Skeletal muscle cell (primary cell): ENCODE measurements around the genes PRKCG, CACNG6, TTYH1, KIR2DL1 and PPP1R12C.

- RRBS: no CpG with 5 or more reads among the region's 13 CpGs
Measured at GRCh38 chr19:53581023-53581766, 43.2 kb downstream of the ZNF331 start.

DNA sequence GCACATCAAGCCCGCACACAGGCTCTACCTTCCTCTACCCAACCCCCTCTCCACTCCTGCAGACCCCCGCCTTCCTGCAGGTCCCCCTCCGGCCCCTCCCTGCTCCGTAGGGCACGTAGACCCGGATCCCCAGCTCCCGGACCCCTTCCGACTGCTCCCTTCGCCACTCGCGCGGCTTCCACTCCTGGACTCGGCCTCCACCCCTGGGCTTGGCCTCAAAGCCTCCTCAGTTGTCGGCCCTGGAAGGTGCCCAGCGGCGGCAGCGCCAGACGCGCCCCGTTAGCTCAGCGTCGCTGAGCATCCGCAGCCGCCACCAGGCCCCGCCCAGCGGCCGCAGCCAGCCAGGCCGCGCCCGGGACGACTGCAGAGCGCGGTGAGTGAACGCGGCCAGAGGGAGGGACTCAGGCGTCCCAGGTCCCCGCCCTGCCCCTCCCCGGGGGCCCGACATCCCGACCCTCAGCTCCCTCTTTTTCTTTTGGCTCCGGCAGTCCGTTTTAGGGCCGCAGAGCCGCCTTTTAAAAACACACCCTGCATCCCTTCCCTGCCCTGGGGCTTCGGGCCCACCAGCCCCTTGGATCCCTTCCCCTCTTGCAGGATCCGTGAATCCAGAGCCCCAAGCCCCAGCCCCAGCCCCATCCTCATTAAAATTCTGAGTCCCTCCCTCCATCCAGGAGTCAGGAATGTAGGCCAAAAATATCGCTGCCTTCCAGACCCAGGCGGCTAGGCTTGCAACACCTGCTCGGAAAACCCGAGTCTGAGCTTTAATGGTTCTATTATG is 1.4 kb upstream of the MYADM start:
- RRBS: 1% methylated on average over 10 of the region's 50 CpGs

- RRBS: no CpG with 5 or more reads among the region's 29 CpGs
Measured at GRCh38 chr19:53874141-53875086, 6.7 kb downstream of the MYADM start.

- RRBS: 1% methylated on average over 21 of the region's 36 CpGs
Measured at GRCh38 chr19:53882093-53882589, at the start of gene PRKCG. Gene PRKCG (plus strand): TSS chr19:53882197.

- RRBS: 7% methylated on average over 19 of the region's 66 CpGs
Measured at GRCh38 chr19:53990973-53992108, at the start of gene CACNG6. Gene CACNG6 (plus strand): TSS chr19:53991637.

DNA sequence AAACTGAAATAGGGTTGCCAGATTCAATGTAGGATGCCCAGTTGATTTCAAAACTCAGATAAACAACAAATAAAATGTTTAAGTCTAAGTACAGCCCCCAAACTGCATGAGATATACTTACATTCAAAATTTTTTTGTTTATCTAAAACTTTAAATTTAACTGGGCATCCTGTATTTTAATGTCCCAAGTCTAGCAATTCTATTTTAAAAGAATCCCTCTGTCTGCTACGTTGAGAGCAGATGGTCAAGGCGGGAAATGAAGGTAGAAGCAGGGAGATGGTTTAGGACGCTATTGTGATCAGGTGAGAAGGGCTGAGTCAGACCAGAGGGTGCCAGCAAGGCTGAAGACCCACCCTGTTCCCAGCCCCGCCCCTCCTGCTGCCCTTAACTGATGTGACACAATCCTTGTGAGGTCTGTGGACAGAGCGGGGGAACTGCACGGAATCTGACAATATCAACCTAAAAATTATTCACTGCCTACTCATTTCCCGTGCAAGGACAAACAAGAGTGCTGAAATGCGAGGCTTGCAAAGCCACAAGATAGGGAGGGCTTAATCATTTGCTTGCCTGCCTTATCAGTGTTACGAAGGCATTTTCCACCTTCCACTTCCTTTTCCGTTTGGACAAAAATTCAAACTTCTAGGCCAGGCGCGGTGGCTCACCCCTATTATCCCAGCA is 28.6 kb downstream of the CACNG6 start:
- RRBS: no CpG with 5 or more reads among the region's 12 CpGs

- RRBS: no CpG with 5 or more reads among the region's 5 CpGs
Measured at GRCh38 chr19:54081380-54081653, 152 bp upstream of the TARM1 start.

DNA sequence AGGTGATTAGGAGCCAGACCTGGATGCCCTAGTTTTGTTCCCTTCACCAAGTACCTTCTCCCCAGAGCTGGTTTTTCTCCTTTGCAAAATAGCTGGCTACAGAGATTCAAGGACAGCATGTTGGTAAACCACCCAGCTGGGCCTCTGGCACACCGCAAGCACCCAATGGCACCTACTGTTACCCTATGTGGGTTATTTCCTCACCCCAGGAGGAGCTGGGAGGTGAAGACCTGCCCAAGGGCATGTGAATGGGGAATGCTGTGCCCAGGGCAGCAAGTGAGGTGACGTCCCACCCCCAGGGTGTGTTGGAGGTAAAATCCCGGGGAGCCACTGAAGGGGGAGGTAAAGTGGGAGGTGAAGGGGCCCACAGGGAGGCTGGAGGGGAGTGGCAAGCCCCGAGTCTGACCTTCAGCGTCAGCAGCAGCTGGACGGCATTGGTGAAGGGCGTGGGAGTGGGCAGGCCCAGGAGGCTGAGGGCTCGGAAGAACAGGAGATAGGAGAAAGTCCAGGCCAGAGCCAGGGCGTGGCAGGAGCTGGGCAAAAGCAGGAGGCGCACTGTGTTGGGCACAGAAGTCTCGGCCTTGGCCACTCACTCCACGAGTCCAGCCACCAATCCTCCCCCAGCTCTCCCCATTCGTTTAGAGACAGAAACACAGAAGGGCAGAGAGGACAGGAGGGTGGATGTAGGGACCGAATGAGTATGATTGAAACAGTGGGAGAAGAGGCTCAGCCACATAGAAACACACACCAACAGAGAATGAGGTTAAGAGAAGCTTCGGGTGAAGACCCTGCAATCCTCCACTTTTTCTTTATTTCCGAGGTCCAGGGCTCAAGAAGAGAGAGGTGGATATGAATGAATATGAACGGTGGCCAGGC is 2.4 kb downstream of the MBOAT7 start:
- RRBS: no CpG with 5 or more reads among the region's 17 CpGs

DNA sequence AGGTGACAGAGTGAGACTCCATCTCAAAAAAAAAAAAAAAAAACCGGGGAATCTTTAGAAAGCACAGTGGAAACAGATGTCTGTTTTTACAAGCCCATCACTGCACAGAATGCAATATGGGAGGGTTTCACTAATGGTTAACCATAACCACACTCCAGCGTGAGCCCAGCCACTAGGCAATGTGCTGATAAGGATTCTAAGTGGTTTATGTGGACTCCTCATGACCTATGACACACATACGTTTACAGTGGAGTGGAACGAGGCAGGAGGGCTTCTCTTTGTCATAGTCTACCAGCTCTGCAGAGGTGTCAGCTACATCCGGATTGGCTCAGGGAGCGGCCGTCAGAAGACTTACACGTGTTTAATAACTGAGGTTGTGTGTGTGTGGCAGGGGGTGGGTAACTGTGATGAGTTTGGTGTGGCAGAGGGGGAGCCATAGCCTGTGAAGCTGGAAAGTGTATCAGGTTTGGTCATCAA is 10.1 kb downstream of the RPS9 start:
- RRBS: no CpG with 5 or more reads among the region's 8 CpGs

DNA sequence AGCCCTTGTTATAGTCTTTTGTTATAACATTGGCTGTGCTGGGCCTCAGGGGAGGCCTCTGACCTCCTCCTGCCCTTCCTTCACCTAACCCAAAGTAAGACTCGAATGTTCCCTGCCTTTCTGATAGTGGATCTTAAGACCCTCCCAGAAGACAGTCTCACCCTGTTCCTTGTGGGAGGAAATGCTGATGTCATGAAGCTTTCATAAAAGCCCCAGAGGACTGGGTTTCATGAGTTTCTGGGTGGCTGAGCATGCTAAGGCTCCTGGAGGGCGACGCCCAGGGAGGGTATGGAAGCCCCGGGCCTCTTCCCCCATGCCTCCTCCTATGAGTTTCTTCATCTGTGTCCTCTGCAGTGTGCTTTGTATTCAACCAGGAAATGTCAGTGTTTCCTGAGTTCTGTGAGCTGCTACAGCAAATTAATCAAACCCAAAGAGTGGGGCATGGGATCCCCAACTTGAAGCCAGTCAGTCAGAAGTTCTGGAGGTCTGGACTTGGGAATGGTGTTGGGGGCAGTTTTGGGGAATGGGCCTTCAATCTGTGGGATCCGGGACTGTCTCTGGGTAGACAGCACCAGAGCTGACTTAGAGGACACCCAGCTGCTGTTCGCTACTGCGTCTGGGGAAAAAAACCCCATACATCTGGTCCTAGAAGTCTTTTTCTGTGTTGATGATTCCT is 1.9 kb upstream of the LILRB2 start:
- RRBS: no CpG with 5 or more reads among the region's 7 CpGs

DNA sequence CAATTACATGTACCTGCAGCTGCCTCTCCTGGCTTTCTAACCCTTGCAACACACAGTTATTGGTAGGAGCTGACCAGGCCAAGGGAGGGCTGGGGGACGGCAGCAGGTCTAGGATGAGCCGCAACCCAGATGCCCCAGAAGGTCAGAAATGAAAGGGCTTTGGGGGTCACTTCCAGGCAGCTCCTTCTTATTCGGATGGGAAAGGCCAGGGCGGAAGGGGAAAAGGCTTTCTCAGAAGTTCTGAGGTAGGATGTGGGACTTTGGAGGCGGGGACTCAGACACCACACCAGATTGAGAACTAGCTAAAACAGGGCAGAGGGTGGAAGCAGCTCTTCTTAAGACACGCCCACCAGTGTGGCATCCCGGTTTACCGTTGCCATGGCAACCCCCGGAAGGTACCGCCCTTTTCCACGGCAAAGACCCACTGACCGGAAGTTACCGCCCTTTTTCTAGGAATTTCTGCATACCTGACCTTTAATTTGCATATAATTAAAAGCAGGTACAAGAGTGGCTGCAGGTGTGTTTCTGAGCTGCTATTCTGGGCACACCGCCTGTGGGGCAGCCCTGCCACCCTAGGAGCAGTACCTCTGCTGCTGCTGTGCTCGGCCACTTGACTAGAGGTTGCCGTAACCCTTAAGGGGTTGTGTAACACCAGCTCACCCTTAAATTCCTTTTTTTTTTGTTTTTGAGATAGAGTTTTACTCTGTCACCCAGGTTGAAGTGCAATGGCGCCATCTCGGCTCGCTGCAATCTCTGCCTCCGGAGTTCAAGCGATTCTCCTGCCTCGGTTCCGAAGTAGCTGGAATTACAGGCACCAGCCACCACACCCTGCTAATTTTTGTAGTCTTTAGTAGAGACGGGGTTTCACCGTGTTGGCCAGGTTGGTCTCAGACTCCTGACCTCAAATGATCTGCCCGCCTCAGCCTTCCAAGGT is 3.9 kb upstream of the LILRA5 start:
- RRBS: no CpG with 5 or more reads among the region's 26 CpGs

GRCh38 chr19:54351989-54352900 is 12.5 kb downstream of the LAIR1 start:
- RRBS: no CpG with 5 or more reads among the region's 13 CpGs

- RRBS: 3% methylated on average over 33 of the region's 59 CpGs
Measured at GRCh38 chr19:54415152-54415746, at the start of gene TTYH1. Gene TTYH1 (plus strand): TSS chr19:54415464.

- RRBS: no CpG with 5 or more reads among the region's 12 CpGs
Measured at GRCh38 chr19:54606718-54607445, 13.4 kb downstream of the LILRA1 start.

DNA sequence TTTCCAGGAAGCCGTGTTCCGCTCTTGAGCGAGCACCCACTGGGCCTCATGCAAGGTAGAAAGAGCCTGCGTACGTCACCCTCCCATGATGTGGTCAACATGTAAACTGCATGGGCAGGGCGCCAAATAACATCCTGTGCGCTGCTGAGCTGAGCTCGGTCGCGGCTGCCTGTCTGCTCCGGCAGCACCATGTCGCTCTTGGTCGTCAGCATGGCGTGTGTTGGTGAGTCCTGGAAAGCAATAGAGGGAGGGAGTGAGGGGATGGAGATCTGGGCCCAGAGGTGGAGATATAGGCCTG is at the start of gene KIR2DL1:
Gene KIR2DL1, plus strand, starts transcription at position 132 of the 298 bp plus-strand sequence.
- RRBS: no CpG with 5 or more reads among the region's 14 CpGs

GRCh38 chr19:55058674-55059490 is 4.1 kb downstream of the RDH13 start:
- RRBS: no CpG with 5 or more reads among the region's 22 CpGs

GRCh38 chr19:55079836-55080533 is 4.3 kb downstream of the EPS8L1 start:
- RRBS: 6% methylated on average over 8 of the region's 35 CpGs

DNA sequence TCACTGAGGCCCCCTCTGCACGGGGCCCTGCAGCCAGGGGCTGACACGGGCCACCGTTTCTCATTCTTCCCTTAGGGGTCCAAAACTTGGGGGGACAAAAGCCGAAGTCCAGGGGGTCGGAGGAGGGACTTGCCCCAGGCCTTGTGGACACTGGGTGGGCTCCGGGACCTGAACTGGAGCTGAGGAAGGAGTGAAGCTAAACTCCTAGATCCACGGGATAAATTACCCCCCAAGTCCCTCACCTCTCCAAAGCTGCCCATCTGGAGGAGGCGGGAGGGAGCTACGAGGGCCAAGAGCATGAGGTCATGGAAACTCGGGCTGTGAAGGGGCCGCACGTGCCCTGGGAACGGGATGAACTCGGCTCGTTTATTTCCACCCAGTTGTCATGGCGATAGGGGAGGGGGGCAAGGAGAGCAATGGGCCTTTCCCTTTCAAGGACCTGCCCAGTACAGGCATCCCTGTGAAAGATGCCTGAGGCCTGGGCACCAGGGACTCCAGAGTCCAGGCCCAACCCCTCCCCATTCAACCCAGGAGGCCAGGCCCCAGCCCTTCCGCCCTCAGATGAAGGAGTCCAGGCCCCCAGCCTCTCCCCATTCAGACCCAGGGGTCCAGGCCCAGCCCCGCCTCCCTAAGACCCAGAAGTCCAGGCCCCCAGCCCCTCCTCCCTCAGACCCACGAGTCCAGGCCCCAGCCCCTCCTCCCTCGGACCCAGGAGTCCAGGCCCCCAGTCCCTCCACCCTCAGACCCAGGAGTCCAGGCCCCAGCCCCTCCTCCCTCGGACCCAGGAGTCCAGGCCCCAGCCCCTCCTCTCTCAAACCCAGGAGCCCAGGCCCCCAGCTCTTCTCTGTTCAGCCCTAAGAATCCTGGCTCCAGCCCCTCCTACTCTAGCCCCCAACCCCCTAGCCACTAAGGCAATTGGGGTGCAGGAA is 3.7 kb downstream of the PPP1R12C start:
- RRBS: no CpG with 5 or more reads among the region's 21 CpGs

DNA sequence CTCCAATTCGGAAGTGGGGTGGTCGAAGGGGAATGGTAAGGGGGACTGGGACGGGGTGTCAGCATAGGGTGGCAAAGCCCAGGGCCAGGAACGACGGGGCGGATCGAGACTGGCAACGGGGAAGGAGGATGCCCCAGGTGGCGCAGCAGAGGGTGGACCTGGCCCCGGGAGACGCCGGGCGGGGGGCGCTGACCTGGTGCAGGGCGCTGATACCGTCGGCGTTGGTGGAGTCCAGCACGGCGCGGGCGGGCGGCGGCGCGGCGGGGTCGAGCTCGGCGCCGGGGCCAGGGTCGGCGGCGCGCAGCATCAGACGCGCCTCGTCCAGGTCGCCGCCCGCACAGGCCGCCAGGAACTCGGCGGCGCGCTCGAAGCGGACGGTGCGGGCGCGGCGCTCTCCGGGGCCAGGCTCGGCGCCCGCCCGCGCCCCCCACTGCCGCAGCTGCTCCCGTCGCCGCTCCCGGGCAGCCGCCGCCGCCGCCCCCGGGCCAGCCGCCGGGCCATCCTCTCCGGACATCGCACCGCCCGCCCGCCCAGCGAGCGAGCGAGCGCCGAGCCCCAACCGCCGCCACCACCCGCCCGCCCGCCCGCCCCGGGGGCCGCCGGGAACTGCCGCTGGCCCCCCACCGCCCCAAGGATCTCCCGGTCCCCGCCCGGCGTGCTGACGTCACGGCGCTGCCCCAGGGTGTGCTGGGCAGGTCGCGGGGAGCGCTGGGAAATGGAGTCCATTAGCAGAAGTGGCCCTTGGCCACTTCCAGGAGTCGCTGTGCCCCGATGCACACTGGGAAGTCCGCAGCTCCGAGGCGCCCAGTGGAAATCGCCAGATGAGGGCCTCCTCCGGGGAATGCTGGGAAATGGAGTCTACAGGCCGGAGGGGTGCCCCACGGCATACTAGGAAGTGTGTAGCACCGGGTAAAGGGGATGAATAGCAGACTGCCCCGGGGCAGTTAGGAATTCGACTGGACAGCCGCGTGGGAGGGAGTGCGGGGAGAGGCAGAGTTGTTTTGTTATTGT is at the start of gene PPP1R12C:
Gene PPP1R12C, minus strand, starts transcription at position 608 of the 1,011 bp plus-strand sequence.
- RRBS: under 1% methylated on average over 24 of the region's 117 CpGs

- RRBS: no CpG with 5 or more reads among the region's 15 CpGs
Measured at GRCh38 chr19:55147734-55148710, 984 bp downstream of the TNNT1 start.